ENCODE measurements around a stretch of chr2.

- PRO-cap, 2 experiments = no peak in any of the 2 experiments
Observed at GRCh38 chr2:62706781-62707625, 1.5 kb downstream of the EHBP1 start.

GRCh38 chr2:62825943-62826797 is 120.7 kb downstream of the EHBP1 start:
- PRO-cap, 2 experiments = no peak in any of the 2 experiments

DNA sequence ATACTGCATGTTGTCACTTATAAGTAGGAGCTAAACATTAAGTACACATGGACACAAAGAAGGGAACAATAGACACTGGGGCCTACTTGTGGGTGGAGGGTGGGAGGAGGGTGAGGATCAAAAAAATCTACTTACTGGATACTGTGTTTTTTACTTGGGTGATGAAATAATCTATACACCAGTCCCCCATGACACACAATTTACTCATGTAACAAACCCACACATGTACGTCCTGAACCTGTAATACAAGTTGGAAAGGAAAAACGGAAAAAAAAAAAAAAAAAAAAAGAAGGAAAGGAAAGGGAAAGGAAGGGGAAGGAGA is 169.5 kb upstream of the OTX1 start:
- PRO-cap, 2 experiments = no peak in any of the 2 experiments

DNA sequence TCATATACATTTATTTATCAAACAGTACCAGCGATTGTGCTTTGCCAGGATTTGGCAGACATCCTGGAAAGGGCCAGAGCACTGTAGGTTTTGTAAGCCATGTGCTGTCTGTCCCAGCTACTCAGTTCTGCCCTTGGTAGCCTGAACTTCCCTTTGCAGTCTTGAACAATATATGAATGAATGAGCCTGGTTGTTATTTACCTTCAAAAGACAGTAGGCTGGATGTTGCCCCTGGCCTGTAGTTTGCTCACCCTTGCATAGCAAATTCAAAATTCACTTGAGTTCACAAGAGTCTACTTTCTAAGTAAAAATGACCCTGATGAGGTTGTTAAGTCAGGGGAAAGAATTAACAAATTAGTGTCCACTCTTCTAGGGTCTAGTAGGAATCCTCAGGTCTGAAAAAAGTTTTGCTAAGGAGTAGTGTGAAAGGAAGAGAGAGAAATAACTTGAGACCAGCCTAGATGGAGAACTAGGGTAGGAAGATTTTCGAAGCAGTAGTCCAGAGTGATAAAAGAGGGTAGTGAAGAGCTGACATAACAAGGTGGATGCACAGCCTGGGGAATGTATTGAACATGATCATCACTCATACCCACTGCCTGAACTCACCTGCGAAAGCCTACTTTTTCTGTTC is 68.3 kb upstream of the OTX1 start:
- PRO-cap, 2 experiments = no peak in any of the 2 experiments

DNA sequence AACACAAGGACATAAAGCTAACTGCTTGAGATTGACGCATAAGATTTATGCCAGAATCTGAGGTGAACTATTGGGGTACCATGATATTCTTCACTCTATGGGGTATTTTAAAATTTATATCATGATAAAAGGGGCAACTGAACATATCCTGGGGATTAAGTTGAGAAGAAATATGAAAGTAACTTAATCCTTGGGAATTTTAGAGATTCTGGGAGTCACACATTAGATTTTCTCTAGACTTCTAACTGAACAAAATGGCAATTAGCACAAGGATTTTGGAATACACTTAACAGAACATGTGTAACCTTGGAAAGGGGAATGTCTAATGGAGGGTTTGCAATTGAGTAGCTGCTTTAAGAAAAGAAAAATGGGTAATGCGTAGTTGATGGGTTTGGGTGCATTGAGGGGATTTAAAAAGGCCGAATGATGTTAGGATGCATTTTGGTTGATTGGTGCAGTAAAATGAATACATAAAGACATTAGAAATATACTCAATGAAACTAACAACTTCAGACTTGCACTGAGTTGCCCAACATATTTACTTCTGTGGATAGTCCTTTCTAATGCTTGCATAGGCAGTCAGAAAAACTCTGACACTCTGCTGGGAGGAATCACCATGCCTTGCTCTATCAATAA is 24.9 kb upstream of the OTX1 start:
- PRO-cap, 2 experiments = no peak in any of the 2 experiments

DNA sequence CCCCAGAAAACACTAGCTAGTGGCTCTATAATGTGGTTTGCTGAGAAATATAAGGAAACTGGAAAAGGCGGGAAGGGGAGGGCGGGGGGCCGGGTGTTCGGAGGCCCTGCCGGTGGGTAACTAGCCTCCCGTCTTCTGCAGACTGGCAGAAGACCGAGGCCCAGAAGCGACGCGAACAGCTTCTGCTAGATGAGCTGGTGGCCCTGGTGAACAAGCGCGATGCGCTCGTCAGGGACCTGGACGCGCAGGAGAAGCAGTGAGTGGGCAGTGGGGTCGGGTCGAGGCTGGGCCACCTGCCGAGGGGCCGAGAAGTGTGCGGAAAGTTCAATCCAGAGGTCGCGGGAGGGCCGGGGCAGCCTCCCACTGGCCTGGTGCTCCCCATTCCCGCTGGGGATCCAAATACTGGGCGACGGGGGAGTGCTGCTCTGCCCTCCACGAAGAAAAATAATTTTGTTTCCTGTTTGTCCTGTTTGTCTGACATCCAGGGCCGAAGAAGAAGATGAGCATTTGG is 5.7 kb upstream of the OTX1 start:
- PRO-cap, 2 experiments = no peak in any of the 2 experiments

GRCh38 chr2:63048042-63049286 is 2.2 kb upstream of the OTX1 start:
- PRO-cap, 2 experiments = no peak in any of the 2 experiments

- PRO-cap, 2 experiments = no peak in any of the 2 experiments
Observed at GRCh38 chr2:63550524-63551278, 37.6 kb downstream of the WDPCP start.

DNA sequence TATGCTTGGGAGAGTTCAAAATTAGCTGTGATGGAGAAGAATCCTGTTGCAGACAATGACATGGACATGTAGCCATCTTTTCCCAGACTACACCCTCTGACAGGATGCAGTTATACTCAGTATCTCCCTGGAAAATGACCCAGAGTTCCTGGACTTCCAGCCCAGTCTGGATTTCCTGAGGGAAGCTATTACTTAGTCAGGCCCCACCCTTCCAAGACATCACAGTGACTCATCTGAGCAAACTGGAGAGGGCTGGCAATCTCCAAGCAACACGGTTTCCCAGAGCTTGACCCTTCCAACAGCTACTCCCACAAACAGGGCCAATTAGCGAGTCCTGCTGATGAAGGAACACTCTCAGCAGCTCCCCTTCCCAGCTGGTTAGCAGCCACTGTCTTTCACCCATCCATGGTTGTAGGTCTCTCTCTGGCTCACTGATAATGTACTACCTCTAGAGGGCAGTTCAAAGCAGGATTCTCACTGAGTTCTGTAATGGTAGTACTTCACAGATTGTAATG is 110.1 kb downstream of the MDH1 start:
- PRO-cap, 2 experiments = peak in 1 of 2 experiments; most common plus-strand start position 323 of the sequence (in 1); most common minus-strand start position 136 of the sequence (in 1)

DNA sequence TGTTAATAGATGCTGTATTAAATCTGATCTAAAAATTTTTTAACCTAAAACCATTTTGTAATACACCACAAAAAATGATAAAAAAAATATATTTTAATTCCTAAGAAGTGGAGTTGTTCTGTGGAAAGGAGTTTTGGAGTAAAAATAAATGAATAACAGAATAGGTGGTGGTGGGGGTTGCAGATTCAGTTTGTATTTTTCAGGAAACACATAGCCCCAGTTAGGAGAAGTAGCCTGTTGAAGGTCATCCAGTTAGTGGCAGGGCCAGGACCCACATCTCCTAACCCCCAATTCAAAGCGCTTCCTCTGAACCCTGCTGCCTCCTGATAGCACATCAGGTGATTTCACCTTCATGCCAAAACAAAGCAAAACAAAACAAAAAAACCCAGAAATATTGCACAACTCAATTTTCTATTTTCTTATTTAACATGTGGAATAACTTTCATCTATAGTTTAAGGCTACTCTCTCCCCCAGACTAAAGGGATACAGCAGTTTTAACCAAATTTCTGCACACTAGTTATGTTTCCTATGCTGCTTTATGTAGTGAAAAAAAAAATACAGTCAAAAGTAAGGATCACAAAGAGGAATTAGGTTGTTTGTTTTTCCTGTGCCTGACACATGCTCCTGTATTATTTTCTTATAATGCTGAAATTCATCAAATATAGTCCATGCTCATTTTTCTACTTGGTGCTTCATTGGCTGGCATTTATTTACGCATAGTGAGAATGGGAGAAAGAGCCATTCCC is 112.3 kb upstream of the UGP2 start:
- PRO-cap, 2 experiments = no peak in any of the 2 experiments

DNA sequence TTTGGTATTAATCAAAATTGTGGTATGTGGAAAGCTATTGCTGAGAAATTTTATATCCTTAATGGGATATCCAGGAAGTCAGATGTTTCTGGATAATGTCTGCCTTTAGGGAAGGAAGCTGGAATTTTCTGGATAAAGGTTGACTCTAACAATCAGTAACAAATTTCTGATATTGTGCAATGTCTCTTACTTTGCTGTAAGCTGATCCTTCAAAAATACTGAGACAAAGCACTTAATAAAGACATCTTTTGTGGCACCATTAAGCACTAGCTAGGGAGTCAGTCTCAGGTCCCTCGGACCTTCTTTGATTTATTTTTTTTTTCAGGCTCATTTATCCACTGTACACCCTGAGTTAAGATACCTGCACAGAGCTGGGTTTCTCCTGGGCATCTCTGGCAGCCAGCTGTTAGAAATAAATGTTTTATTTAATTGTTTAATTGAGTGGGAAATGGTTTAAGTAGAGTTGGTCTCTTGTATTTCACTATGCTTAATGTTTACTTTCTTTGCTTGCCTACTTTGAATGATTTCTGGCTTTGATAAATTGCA is 100.6 kb upstream of the UGP2 start:
- PRO-cap, 2 experiments = no peak in any of the 2 experiments

DNA sequence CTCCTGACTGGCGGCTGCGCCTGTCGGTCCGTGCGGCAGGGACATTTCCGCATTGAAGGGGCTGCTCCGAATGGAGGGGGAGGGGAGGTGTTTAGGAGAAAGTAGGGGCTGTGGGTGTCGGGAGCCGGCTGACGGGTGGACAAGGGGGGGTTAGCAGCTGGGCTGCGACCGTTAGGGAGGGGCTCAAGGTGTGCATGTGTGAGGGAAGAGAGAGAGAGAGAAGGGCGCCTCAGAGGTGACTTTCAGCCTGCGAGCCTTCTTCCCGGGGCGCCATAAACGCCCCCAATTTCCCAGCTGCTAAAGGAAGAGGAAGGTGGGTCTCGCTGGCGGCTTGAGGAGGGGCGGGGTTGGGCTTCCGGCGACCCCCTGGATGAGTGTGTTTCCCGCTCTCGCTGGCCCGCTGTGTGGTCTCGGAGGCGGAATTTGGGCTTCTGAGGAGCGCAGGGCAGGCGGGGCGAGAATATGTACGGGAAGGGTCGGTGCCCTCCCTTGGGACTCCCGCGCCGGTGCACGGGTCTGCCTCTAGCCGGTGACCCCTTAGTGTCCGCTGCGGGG is 699 bp upstream of the UGP2 start:
- PRO-cap, 2 experiments = peak in 2 of 2 experiments; most common plus-strand start position 74 of the sequence (in 1); most common minus-strand start position 433 of the sequence (in 2)

DNA sequence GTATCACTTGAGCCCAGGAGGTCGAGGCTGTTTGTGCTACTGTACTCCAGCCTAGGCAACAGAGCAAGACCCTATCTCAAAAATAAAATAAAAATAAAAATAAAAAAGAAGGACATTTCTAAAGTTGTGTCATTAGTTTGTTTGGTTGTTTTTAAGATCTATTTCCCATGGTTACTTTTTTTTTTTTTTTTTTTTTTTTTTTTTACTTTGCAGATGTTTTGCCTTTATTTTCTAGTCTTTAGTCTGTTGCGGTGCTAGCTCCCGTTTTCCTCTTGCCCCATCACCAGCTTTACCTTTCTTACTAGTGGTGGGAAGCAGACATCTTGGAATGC is 43.1 kb downstream of the UGP2 start:
- PRO-cap, 2 experiments = no peak in any of the 2 experiments

DNA sequence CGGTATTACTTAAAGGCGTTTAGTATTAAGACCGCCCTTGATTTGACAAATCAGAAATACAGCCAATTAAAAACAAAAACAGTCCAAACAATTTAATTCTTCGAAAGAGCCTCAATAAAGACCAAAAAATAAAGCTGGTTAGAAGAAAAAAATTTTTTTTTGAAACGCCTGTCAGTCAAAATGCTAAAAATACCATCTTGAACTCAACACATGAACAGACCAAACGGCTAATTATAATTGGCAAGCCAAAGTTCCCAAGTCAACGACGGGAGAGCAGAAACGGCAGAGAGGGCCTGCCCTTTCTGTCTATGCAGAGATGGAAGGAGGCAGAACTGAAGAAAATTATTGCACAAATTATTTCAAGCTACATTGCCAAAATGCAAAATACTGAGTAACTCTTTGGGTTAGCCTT is 1.1 kb downstream of the VPS54 start:
- PRO-cap, 2 experiments = peak in 2 of 2 experiments; most common plus-strand start position 262 of the sequence (in 2)

DNA sequence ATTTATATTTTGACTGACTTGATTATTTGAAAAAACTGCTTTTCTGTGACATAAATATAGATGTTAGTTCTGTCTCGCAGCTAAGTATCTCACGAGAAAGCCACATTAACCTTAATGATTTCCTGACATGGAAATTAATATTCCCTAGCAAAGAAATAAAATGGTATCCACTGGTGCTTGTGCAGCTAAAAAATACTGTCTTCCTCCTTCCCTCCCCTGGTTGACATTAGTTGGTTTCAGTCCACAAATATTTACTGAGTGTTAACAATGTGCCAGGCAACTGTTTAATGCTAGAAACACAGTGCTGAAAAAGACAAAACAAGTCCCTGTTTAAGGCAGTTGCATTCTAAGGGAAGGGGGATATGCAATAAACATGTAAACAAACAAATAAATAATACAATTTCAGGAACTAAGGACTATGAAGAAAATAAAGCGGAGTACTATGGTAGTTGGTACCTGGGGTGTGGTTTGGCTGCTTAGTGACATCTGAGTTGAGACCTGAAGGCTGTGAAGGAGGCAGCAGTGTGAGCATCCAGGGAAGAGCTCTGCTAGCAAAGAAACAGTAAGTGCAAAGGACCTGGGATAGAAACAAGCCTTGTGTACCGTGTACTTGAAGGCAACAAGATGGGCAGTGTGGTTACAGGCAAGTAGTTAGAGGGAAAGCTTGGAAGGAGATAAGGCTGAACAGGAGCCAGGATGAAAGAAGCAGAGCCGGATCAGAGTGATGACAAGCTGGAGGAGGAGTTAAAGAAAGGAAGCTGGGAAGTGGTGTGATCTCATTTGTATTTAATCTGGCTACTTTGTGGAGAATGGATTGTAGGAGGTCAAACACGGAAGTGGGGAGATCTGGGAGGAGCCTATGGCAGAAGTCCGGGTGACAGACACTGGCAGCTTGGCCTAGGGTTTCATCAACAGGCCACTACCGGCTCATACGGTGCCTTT is 44.5 kb upstream of the VPS54 start:
- PRO-cap, 2 experiments = peak in 1 of 2 experiments; most common plus-strand start position 865 of the sequence (in 1); most common minus-strand start position 726 of the sequence (in 1)

DNA sequence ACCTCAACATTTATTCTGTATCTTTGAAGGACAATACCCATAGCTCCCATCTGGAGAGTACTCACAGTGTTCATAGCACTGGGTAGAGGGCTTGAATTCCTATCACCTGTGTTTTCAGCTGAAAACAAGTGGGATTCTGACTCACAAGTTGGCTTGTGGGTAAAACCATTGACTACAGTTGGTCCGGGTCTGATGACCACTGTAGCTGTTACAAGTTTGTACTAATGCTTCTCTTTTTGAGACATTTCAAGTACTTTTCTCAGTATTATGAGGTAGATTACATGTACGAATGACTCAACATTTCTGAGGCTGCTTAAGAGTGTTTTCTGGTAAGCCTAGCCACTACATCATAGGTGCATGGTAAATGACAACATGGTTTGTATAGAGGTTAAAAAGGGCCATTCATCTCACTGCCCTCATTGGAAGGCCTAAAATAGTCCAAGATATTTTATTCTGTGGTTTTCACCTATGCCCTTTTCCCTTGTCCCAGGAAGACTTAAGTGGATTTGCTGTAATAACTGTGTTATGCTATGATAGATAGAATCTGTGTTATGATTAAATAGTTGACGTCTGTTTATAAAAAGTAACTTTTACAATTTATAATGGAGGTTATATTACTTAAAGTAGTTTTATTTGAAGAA is 68.8 kb upstream of the PELI1 start:
- PRO-cap, 2 experiments = no peak in any of the 2 experiments

DNA sequence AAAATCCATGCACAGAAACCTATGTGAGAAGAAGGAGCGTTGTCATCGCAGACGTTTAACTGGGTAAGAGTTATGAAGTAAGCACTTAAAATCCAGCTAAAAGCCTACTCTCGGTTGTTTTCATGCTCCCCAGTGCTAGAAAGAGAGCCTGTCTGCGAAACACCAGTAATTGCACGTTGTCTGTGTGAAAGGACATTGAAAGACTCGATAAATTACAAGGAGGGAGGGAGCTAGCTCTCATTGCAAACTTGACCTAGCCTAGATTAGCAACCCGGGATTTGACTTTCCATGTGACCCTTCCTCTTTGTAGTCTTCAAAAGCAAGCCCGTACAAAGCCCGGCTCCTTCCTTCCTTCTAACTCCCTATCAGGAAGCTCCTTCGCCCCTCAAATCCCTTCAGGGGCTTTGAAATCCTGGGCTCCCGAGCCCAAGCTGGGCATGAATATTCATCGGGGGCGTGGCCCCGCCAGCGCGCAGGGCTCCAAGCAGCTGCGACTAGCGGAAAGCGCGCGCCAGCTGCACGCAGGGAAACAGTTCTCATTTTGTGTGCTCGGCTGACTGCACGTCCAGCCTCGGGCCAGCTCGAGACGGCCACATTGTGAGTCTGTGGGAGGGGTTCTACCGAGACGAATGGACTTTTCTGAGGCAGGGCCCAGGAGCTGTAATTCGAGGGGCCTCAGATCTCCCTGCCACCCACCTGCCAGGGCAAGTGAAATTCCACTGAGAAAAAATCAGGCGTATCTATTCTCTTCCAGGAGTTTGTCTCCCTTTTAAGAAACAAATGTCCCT is 83.9 kb upstream of the PELI1 start:
- PRO-cap, 2 experiments = peak in 2 of 2 experiments; most common plus-strand start position 532 of the sequence (in 2); most common minus-strand start position 361 of the sequence (in 1)

GRCh38 chr2:64273456-64274626 is 129.6 kb upstream of the PELI1 start:
- PRO-cap, 2 experiments = peak in 2 of 2 experiments; most common plus-strand start chr2:64273785 (in 2)

DNA sequence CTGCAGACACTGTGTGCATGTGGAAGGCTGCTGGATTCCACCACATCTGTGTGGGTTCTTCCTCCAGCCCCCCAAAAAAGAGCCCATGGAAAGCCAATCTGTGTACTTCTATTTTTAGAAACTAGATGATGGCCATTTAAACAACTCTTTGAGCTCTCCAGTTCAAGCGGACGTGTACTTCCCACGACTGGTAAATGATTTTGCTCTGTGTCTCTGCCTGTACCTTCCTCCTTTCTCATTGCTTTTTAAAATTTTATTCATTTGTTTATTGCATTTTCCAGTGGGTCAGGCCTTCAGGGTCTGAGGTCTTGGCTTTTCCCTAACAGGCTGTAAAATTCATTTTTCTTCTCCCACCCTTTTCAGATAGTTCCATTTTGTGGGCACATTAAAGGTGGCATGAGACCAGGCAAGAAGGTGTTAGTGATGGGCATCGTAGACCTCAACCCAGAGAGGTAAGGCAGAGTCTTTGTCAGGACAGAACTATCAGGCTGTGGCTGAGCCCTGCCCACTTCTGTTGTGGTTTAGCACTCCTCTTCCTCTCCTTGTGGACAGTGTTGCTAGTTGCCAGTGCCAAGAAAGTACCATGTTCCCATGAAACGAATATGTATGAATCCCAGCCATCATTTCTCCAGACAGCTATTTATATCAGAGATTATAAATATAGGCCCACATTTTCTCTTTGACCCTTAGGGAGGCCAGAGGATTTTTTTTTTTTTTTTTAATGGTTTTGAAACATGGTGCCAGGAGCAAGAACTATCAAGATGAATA is 1.4 kb downstream of the LGALSL start:
- PRO-cap, 2 experiments = peak in 1 of 2 experiments; most common minus-strand start position 518 of the sequence (in 1)

- PRO-cap, 2 experiments = peak in 2 of 2 experiments; most common plus-strand start chr2:64609475 (in 1); most common minus-strand start chr2:64609422 (in 2)
Observed at GRCh38 chr2:64609005-64610198, 44.3 kb downstream of the SERTAD2 start.

Measured in heart right ventricle (tissue), 2 donors.